ENCODE data around the gene CLIP3.

- PRO-cap = unidirectional peak, minus-strand start at chr19:35155731
- RRBS = 28% methylated on average over 5 of the region's 24 CpGs
Measured at GRCh38 chr19:35155397-35156328, 1.1 kb downstream of the FXYD5 start.

GRCh38 chr19:35157891-35158572 is 3.5 kb downstream of the FXYD5 start:
- PRO-cap = no peak
- RRBS = no CpG with 5 or more reads among the region's 8 CpGs

DNA sequence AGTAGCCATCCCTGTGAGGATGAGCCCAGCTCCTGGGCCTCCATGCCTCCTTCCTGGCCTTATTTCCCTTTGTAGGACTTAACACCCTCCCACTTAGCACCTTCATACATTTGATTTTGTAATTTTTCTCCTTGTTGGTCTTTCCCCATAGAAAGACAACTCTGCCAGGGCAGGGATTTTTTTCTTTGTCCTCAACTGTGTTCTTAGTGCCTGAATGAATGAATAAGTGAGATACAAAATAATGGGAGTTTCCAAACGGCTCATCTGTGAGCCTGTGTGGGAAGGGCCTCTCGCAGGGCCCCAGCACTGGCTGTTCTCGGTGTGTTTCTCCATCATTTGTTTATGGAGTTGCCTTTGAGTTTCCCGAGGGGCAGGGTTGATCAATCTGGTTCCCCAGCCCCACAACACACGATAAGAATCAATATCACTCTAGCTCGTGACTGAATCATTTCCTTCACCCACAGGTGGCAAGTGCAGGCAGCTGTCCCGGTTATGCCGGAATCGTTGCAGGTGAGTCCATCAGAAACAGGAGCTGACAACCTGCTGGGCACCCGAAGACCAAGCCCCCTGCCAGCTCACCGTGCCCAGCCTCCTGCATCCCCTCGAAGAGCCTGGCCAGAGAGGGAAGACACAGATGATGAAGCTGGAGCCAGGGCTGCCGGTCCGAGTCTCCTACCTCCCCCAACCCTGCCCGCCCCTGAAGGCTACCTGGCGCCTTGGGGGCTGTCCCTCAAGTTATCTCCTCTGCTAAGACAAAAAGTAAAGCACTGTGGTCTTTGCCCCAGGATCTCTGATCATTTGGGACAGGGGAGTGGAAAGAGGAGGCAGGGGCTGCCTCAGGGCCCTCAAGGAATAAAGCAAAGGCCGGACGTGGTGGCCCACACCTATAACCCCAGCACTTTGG is 14.8 kb downstream of the FXYD5 start:
- PRO-cap = no peak
- RRBS = no CpG with 5 or more reads among the region's 18 CpGs

DNA sequence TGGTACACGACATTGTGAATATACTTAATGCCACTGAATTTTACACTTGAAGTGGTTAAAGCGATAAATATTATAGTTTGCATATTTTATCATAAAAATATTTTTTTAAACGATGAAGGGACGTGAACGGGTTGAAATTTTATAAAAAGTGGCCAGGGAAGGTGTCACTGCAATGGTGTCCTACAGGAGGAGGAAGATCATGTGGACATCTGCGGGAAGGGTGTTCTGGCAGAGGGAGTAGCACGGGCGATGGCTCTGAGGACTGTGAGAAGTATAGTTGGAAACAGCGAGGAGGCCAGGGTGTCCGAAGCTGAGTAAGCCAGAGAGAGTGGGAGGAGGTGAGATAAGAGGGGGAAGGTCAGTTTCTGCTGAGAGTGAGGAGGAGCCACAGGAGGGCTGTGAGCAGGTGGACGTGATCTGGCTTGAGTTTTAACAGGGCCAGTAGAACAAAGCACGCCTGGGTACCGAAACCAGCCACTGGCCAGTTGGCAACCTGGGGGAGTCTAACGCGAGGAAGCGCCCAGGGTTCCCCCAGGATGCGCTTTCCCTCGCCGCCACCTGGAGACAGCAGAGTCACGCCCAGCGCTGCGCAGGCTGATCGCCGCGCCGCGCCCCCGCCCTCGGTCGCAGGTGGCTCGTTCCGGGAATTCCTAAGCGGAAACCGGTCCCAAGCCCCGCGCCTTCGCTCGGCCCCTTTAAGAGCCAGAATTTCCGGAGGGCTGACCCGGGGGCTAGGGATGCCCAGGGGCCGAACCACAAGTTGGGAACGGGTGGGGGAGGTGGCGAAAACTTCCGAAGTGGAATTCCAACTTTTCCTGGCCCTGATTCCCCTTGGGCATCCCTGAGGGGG is 1.2 kb upstream of the LSR start:
- PRO-cap = bidirectional peak, plus-strand start at position 426 of the sequence, minus-strand start at position 318 of the sequence; bidirectional peak, plus-strand start at position 657 of the sequence, minus-strand start at position 626 of the sequence; bidirectional peak, plus-strand start at position 758 of the sequence, minus-strand start at position 697 of the sequence
- RRBS = 3% methylated on average over 6 of the region's 44 CpGs

DNA sequence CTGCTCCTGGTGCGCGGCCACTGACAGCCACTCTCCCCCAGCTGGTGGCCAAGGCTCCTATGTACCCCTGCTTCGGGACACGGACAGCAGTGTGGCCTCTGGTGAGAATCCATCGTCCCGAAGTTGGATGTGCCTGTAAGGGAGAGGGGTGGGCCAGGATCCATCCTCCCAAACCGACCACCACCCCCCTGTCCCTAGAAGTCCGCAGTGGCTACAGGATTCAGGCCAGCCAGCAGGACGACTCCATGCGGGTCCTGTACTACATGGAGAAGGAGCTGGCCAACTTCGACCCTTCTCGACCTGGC is 2.2 kb upstream of the USF2 start:
- PRO-cap = no peak
- RRBS = no CpG with 5 or more reads among the region's 12 CpGs

GRCh38 chr19:35281219-35281677 is 1.1 kb upstream of the HAMP start:
- PRO-cap = no peak
- RRBS = no CpG with 5 or more reads among the region's 4 CpGs

DNA sequence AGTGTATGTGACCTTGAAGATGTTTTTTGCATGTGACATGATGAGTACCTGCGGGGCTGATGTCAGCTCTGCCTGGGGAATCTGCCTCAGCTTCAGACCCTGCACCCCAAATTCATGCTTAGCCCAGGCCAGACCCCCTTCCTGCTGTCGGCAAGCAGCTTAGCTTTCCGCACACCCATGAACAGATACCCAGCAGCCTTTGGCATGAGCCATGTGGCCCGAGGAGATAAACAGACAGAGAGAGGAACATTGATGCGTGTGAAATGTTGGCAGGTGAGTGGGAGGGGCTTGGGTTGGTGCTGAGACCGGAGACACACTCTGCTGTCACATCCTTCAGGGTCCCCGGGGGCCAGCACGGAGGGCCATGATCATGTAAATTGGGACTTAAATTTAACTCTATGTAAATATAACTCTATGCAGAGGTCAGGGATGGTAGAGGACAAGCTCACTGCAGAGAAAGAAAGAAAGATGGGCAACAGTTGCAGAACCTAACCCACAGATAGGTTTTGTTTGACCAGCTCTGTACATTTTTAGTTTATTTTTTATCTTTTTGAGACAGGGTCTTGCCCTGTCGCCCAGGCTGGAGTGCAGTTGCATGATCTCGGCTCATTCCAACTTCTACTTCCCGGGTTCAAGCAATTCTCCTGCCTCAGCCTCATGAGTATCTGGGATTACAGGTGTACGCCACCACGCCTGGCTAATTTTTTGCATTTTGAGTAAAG is 1.6 kb downstream of the CD22 start:
- PRO-cap = no peak
- RRBS = 67% methylated on average over 1 of the region's 13 CpGs

DNA sequence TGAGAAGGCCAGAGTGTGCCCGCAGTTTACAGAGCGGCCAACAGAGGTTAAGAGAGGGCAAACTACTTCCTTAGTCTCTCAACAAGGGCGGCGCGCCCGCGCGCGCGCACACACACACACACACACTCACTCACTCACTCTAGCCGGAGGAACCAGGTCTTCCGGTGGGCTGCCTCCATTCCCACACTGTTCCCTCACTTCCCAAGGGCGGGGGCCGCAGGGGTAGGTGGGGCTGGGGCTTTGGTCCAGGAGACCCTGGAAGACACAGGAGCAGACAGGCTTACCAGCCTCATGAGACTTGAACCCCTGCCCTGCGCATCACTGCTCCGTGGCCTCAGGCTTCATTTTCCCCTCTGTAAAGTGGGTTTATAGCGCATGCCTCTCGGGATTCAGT is 828 bp downstream of the GAPDHS start:
- PRO-cap = no peak
- RRBS = 0% methylated on average over 1 of the region's 18 CpGs

GRCh38 chr19:35712823-35713796 is 4.7 kb upstream of the KMT2B start:
- PRO-cap = unidirectional peak, minus-strand start at chr19:35713502
- RRBS = no CpG with 5 or more reads among the region's 9 CpGs

GRCh38 chr19:35714495-35715117 is 3.2 kb upstream of the KMT2B start:
- PRO-cap = no peak
- RRBS = no CpG with 5 or more reads among the region's 7 CpGs

- PRO-cap = no peak
- RRBS = 88% methylated on average over 3 of the region's 13 CpGs
Measured at GRCh38 chr19:35723448-35723807, 5.6 kb downstream of the KMT2B start.

DNA sequence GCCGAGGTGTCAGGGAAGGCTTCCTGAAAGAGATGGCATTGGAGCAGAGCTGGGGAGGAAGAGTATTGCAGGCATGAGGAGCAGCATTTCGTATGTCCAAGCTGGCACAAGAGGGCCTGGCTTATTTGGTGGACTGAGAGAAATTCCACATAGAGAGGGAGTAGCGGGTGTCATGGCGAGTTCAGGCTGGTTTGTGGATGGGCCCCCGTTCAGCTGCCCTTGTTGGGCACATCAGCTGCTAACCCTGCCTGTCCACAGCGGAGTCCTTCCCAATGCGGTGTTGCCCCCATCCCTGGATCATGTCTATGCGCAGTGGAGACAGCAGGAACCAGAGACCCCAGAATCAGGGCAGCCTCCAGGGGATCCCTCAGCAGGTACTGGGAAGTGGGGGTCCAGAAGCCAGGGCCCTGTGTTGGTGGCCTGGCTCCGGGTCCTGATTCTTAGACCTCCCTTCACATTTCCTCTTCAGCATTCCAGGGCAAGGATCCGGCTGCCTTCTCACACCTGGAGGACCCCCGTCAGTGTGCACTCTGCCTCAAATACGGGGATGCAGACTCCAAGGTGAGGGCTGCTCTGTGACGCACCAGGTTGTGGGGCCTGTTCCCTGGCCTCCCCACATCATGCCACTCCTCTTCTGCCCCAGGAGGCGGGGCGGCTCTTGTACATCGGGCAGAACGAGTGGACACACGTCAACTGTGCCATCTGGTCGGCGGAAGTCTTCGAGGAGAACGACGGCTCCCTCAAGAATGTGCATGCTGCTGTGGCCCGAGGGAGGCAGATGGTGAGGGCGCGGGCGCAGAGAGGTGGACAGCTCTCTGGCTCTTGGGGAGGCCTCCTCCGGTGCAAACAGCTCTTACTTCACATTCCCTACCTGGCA is 11.0 kb downstream of the KMT2B start:
- PRO-cap = no peak
- RRBS = 84% methylated on average over 2 of the region's 28 CpGs

DNA sequence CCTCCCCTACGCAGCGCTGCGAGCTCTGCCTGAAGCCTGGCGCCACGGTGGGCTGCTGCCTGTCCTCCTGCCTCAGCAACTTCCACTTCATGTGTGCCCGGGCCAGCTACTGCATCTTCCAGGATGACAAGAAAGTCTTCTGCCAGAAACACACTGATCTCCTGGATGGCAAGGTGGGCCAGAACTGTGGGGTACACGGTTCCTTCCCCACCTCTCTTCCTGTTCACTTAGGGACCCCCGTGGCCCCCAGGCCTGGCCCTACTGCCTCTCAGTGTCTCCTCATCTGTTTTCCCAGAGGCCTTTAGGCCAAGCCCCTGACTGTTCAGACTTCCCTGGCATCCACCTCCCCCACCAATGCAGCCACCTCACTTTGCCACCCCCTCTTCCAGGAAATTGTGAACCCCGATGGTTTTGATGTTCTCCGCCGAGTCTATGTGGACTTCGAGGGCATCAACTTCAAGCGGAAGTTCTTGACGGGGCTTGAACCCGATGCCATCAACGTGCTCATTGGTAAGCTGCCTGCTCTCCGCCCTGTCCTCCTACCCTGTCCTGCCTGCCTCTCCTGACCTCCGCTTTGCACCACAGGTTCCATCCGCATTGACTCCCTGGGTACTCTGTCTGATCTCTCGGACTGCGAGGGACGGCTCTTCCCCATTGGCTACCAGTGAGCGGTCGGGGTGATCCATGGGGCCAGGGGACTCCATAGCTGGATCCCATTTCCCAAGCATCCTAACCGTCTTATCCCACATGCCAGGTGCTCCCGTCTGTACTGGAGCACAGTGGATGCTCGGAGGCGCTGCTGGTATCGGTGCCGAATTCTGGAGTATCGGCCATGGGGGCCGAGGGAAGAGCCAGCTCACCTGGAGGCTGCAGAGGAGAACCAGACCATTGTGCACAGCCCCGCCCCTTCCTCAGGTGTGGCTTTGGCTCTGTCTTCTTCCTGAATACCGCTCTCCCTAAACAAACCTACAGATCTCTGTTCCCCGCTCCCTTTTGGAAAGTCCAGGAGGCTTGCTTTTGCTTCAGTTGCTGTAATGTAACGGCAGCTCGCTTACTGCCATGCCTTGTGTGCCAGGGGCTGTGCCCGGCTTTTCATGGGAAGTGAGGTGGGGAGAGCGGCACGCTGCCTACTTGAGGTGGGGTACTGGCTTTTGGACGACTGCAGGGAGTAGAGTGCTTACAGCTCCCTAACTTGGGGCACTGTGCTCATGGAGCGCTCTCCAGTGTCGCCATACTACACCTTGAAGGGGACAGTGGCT is 11.9 kb downstream of the IGFLR1 start:
- PRO-cap = no peak
- RRBS = no CpG with 5 or more reads among the region's 43 CpGs

- PRO-cap = bidirectional peak, plus-strand start at chr19:35756225, minus-strand start at chr19:35755982
- RRBS = 23% methylated on average over 6 of the region's 8 CpGs
Measured at GRCh38 chr19:35755930-35756161, 983 bp downstream of the HSPB6 start.

GRCh38 chr19:35788074-35788625 is 12.8 kb downstream of the ARHGAP33 start:
- PRO-cap = no peak
- RRBS = 93% methylated on average over 5 of the region's 14 CpGs

DNA sequence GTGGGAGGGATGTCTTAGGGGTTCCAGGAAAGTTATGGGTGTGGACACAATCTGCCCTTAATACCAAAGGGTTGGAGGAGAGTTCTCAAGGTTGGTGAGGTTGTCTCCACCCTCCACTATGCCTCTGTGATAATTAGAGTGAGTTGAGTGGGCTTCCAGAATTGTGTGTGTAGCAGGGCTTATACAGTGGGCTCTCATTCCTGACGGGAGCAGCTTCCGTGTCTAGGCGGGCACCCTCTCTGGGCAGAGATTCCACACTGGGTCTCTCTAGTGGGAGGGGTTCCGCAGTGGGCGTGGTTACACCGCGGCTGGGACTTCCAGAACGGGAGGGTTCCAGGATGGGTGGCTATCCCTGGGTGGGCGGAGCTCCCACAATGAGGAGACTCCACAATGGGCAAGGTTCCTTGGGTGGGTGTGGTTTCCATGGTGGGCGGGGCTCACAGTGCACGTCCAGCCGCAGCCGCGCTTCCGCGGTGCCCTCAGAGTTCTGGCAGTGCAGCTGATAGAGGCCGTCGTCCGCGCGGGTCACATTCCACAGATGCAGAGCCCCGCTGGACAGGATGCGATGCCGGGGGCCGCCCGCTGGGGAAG is 8.5 kb downstream of the NPHS1 start:
- PRO-cap = no peak
- RRBS = 7% methylated on average over 3 of the region's 26 CpGs

GRCh38 chr19:35845195-35846265 is 6.8 kb downstream of the NPHS1 start:
- PRO-cap = no peak
- RRBS = 5% methylated on average over 10 of the region's 84 CpGs

GRCh38 chr19:35900291-35900965 is 1.9 kb upstream of the HCST start:
- PRO-cap = bidirectional peak, plus-strand start at chr19:35900654, minus-strand start at chr19:35900540
- RRBS = 1% methylated on average over 14 of the region's 50 CpGs

GRCh38 chr19:36014329-36015151 is 527 bp upstream of the ALKBH6 start:
- PRO-cap = bidirectional peak, plus-strand start at chr19:36014525, minus-strand start at chr19:36014207
- RRBS = no CpG with 5 or more reads among the region's 31 CpGs

DNA sequence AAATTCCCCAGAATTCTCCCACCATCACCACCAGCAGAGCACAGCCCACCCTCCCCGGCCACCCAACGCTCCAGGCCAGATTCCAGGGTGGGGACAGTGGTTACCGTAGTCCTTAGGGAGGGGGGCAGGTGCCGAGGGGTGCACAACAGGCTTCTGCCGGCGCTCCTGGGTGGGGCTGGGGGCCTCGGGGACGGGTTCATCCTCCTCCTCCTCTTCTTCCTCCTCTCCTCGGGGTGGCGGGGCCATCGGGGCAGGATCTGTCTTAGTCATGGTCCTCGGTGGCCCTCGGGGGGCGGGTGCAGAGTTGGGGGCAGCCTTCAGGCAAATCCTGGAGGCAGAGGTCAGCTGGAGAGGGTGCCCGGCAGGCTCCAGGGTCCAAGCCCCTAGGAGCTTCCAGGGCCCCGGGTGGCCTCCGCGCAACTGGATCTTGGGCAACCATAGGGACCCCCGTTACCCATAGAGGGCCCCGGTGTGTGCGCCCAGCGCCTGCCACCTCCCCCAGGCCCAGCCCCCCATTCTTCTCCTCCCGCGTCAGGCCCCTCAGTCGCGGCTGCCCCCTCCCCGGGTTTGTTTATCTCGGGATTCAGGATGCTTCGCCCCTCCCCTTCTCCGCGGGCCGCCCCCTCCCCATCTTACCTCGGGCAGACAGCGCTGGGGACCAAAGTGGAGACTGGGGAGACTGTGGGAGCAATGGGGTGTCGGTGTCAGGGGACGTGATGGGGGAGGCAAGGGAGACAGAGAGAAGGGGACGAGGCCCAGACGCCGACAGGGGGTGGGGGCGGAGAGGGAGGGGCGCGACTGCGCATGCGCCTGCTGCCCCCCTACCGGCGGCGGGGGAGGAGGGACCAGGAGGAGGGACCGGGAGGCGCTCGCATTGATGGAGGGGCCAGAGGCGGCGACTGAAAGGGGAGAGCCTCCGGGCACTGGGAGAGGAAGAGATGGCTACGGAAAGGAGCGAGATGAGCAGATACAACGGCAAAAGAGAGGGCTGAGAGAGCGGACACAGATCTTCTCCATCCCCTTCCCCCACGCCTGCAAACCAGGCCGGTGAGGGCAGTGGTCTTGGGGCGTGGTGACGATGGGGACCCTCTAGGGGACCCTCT is at the start of gene CLIP3:
Gene CLIP3, minus strand, starts transcription at position 786 of the 1,103 bp plus-strand sequence.
- PRO-cap = bidirectional peak, plus-strand start at position 909 of the sequence, minus-strand start at position 769 of the sequence
- RRBS = 10% methylated on average over 27 of the region's 61 CpGs

Data from kidney (tissue), 2 donors.